Bronchus fibroblast of lung (primary cell): ENCODE data around the genes OCRL, RAB33A, IGSF1 and CCDC160.

DNA sequence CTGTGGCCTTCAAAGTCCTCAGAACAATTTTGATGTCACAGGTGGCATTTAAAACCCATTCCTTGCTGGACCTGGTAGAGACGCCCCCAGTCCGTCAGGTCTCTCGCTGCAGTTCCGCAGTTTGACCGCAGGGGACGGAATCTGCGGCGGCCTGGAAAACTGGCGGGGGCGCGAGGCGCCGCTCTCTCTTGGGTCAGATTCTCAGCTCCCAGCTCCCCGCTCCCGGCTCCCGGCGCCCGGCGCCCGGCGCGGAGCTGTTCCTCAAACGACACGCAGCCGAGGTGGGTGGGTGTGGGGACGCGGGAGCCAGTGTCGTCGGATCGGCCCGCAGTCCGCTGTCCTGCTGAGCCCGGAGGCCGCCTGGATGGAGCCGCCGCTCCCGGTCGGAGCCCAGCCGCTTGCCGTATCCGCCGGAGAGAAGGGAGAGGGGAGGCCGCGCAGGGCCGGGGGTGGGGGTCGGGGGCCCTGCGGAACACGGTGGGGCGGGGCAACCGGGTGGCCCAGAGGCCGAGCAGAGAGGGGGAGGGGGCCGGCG lies at the start of gene OCRL:
Gene OCRL, plus strand, starts transcription at position 184 of the 535 bp plus-strand sequence.
- RAMPAGE, long total RNA, result no peak

- RAMPAGE, long total RNA, result no peak
Measured at GRCh38 chrX:129557812-129558336, 17.8 kb downstream of the OCRL start.

GRCh38 chrX:129787505-129787878 lies 7.7 kb downstream of the SASH3 start:
- RAMPAGE, long total RNA, result no peak

DNA sequence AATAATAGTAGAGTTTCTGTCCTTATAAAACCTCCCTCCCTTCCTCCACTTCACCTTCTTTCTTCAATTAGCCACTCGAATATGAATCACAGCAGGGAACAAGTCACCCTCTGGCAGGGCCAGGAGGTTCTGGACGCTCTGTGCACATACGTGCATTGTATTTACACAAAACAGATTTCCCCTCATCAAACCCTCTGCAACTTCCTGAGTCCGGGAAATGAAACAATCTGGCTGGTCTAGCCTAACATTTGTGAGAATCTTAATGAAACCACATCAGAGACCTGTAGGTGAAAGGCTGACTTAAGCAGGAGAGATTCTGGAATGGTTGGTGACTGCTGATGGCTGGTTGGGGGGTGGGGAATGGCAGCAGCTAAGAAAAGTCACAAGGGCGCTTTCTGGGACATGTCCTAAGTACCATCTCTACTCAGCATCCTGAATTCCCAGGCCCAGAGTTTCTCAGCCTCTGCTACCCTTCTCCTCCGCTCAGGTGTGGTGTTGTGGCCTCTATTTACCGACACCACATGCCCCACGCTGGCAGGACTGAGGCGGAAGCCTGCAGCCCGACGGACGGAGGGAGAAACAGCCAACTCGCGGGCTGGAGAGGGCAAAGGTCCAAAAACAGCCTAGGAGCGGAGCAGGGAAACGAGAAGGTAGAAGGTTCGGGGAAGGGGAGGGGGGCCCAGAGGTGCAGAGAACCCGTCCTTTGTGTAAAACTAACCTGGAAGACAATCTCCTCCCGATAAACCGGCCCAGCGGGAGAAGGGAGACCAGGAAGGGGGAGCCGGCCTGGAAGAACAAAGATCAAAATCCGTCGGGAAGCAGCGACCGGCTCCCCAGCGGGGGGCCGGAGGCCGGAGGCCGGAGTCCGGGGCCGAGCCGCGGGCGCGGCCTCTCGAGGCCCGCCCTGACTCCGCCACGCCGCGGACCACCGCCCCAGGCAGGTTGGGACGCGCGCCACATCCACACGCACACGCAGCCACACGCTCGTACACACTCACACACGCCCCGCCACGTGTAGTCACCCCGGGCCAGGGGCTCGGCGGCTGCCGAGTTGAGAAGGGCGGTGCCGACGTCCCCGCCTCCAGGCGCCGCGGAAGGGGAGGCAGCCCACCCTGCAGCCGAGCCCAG lies 781 bp downstream of the ZDHHC9 start:
- RAMPAGE, long total RNA, result no peak

DNA sequence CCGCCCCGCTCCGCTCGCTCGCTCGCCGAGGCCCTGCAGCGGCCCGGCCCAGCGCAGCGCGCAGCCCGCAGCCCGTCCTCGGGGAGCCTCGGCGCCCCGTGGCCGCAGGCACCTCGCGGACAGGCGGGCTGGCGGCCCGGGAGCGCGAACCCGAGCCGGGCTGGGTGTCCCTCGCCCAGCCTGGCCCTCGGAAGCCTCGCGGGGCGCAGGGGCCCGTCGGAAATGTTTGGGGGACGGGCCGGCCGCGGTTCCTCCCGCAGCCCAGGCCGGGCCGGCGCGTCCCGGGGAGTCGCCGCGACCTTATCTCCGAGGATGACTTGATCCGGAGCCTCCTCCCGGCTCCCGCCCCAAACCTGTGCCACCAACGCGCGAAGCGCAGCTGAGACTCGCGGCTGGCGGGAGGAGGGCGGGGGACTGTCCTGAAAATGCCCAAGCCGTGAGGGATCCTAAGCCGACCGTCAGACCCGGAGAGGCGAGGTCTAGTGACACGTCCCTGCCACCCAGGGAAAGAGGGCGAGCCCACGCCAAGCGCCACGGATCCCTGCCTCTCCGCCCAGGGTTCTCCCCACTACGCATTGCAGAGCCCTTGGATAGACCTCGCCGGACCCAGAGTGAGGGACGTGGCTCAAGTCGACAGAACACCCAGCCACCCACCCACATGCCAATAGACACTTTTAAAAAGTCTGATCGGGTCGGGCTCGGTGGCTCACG lies 26.8 kb downstream of the UTP14A start:
- RAMPAGE, long total RNA, result no peak

GRCh38 chrX:130020744-130021316 lies 38.4 kb downstream of the BCORL1 start:
- RAMPAGE, long total RNA, result no peak

- RAMPAGE, long total RNA, result no peak
Measured at GRCh38 chrX:130073876-130074396, 36.4 kb downstream of the ELF4 start.

DNA sequence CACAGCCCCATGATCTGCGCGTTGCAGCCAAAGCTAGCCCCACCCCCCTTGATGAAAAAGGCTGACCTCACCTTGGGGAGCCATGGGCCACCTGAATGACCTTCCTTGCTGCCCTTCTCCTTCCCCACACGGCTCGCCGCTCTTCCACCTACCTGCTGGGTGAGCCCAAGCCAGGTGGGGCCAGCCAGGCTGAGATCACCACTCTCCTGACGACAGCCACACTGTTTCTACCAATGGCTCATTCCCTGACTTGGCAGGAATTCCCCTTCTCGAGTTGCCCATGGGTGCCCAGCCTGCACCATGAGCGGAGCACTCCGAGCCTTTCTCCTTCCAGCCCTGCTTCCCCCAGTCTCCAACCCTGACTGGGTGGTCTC lies 4.0 kb upstream of the ELF4 start:
- RAMPAGE, long total RNA, result no peak

DNA sequence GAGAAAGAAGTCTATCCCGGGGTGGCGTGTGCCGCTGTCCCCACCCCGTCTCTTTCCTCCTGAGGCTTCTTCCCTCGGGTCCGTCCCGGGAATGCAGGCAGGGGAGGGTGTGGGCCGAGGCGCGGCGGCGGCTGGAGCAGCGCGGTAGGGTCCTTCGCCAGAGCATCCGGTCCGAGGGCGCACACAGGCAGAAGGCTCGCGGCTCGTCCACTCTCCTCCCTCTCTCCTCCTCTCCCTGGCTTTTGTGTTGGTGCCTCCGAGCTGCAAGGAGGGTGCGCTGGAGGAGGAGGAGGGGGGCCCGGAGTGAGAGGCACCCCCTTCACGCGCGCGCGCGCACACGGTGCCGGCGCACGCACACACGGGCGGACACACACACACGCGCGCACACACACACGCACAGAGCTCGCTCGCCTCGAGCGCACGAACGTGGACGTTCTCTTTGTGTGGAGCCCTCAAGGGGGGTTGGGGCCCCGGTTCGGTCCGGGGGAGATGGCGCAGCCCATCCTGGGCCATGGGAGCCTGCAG lies at the start of gene RAB33A:
Gene RAB33A, plus strand, starts transcription at position 389 of the 525 bp plus-strand sequence.
- RAMPAGE, long total RNA, result start-site peak on the plus strand centred at position 364 of the sequence, 72 bp wide, 109 and 23 reads in 2 replicates

DNA sequence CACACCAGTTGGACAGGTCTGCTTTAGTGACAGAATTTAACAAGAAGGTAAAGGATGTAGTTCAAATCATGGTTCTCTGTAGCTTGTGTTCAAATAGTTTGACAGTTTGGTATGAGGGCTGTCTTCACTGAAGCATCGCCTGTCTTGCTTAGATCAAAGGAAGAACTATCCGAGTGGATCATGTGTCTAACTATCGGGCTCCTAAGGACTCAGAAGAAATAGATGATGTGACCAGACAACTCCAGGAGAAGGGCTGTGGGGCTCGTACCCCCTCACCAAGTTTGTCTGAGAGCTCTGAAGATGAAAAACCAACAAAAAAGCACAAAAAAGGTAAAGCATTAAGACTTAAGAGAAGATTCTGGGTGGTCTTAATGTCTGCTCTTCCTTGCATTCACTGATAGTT lies 9.4 kb downstream of the RBMX2 start:
- RAMPAGE, long total RNA, result no peak

DNA sequence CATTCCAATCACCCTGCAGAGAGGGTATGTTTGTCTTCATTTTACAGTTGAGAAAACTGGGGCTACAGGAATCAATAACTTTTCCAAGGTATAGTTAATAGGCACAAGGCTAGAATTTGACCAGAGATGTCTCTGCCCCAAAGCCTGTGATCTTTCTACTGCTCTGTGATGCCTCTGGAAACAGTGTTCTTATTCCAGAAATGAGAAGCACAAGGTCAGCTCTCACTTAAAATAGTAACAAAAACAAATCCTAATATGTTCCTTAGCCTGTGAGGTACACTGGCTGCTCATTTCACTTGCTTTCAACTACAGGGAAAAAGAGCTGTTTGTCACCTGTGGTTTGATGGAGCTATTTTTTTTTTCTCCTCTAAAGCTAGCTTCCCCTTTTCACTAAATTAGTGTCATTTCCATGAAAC lies 148.4 kb downstream of the RBMX2 start:
- RAMPAGE, long total RNA, result no peak

GRCh38 chrX:131289148-131289840 lies at the start of gene IGSF1:
TSS of gene IGSF1 (minus strand) at chrX:131289306.
- RAMPAGE, long total RNA, result no peak

DNA sequence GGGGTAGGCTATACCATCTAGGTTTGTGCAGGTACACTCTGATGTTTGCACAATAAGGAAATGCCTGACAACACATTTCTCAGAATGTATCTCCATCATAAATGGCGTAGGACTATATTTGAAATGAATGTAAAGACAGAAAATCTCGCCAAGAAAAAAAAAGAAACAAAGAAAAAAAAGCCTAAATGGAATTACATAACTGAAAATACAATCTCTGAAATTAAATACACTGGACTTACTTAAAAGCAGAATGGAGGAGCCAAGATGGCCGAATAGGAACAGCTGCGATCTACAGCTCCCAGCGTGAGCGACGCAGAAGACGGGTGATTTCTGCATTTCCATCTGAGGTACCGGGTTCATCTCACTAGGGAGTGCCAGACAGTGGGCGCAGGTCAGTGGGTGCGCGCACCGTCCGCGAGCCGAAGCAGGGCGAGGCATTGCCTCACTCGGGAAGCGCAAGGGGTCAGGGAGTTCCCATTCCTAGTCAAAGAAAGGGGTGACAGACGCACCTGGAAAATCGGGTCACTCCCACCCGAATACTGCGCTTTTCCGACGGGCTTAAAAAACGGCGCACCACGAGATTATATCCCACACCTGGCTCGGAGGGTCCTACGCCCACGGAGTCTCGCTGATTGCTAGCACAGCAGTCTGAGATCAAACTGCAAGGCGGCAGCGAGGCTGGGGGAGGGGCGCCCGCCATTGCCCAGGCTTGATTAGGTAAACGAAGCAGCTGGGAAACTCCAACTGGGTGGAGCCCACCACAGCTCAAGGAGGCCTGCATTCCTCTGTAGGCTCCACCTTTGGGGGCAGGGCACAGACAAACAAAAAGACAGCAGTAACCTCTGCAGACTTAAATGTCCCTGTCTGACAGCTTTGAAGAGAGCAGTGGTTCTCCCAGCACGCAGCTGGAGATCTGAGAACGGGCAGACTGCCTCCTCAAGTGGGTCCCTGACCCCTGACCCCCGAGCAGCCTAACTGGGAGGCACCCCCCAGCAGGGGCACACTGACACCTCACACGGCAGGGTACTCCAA lies 34.9 kb downstream of the OR13H1 start:
- RAMPAGE, long total RNA, result no peak

DNA sequence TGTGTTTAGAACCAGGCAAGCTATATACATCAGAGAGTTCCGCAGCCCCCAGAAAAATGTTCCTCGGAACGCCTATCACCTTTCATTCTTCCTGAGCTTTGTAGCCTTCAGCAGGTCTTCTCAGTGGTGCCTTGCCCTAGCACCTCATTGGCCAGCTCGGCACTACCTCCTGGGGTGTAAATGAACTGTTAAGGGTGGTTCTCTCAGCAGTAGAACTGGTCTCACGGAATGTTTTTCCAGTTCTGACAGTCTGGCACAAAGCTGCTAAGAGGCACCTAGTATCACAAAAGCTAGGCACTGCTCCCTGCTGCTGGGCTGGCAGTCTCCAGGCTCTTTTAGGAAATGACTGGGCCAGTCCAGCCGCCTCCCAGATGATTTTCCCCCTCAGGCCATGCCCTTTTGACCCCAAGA lies 8.1 kb downstream of the FRMD7 start:
- RAMPAGE, long total RNA, result no peak

- RAMPAGE, long total RNA, result no peak
Measured at GRCh38 chrX:132206290-132206706, 12.9 kb downstream of the RAP2C start.

DNA sequence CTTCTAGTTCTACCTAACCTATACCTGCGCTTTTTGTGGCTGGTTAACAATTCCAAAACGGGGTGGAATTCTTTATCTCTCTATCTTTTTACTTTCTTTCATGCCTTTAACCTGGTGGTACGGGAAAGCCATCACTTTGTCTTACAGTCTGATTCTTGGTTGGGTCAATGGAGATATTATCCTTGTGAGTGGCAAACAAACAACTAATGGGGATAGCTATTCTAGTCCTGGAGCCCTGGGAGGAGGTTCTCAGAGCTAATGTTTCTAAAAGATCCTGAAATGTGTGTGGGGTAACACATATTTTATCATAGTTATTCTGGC lies 159.8 kb upstream of the MBNL3 start:
- RAMPAGE, long total RNA, result no peak

DNA sequence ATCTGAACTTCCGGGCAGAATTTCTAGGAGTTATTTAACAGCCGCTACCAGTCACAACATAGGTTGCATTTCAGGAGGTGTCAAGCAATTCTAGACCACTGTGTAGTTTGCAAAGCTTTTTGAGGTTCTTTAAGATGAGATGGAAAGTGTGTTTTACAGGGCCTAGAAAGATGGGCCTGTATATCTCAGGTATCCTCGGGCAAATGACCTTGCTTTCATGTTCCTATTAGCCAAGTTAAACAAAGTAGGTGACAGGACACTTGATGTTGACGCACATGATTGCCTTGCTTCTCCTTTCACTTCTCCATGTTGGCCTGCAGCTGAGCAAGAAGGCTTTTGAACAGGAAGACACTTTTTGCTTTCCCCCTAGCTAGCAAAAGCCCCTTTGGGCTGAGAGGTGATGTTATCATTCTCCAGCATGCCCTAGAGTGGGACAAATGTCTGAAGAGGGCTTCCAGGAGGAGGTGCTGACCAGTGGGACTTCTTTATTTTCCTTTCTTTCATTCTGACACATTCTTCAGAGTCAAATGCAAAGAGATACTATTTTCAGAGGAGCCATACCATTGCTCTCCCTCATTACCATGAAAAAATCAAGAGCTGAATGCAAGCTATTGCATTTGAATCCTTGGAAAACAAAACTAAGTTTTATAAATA lies 202.1 kb downstream of the GPC3 start:
- RAMPAGE, long total RNA, result no peak

DNA sequence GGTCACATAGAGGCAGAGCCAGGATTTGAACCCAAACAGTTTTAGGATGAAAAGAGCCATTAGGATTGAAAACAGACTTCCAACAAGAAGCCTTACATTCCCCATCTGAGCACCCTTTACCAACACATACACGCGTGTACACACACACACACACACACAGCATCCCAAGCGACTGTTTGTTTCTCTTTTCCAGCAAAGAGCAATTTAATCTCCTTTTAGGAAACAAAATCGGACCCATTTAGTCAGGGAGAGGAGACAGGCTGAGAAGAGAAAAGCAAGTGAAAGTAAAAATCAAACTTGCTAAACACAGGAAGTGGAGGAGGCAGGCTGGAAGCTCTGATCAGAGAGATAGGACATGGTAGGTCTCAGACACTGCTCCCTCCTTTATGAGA lies 62.4 kb downstream of the GPC3 start:
- RAMPAGE, long total RNA, result no peak

- RAMPAGE, long total RNA, result no peak
Measured at GRCh38 chrX:133986173-133986467, 726 bp upstream of the GPC3 start.

DNA sequence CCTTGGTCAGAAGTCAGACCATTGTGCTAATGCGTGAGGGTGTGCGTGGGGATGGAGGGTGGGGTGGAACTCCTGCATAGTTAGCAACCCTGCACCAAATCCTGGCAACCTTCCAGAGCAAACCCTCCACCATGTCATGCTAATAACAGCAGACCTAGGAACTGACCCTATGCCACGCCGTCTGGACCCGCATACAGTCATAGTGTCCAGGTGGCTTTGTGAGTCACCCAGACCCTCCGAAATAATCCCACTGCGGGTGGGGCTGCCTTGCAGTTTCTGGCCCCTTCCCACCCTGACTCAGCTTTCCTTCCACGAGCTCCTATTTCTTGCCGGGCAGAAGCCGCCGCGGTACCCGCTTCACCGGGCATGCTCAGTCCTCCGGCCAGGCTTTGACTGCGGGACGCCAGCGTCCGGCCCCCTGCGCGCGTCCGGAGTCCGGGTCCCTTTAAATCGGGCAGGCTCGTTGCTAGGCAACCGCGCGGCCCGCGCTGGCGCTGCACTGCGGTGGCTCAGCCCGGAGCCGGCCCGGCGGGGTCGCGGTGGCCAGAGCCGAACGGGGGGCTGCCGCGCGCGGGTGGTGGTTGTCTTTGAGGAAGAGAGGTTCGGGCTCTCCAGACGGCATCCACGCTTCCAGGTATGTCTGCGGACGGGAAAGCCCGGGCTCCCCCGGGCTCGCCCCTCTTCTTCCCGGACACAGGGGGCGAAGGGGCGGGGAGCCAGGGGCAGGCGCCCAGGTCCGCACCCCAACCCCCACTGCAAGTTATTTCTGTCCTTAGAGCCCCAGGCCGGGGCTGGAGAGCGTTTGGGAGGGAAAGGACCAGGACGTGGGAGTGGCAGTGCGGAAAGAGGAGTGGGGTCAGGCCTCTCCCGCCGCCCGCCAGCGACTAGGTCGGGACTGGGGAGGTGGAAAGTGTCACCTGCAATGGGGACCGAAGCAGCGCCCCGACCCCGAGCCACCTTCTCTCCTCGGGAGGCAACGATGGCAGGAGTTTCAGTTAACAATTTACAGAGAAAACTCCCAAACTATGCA lies at the start of gene CCDC160:
Gene CCDC160, plus strand, starts transcription at position 473 of the 1,030 bp plus-strand sequence.
- RAMPAGE, long total RNA, result no peak